GM12878 (cell line): ENCODE measurements around the genes LOXL1, ISLR2, STRA6 and CLK3.

DNA sequence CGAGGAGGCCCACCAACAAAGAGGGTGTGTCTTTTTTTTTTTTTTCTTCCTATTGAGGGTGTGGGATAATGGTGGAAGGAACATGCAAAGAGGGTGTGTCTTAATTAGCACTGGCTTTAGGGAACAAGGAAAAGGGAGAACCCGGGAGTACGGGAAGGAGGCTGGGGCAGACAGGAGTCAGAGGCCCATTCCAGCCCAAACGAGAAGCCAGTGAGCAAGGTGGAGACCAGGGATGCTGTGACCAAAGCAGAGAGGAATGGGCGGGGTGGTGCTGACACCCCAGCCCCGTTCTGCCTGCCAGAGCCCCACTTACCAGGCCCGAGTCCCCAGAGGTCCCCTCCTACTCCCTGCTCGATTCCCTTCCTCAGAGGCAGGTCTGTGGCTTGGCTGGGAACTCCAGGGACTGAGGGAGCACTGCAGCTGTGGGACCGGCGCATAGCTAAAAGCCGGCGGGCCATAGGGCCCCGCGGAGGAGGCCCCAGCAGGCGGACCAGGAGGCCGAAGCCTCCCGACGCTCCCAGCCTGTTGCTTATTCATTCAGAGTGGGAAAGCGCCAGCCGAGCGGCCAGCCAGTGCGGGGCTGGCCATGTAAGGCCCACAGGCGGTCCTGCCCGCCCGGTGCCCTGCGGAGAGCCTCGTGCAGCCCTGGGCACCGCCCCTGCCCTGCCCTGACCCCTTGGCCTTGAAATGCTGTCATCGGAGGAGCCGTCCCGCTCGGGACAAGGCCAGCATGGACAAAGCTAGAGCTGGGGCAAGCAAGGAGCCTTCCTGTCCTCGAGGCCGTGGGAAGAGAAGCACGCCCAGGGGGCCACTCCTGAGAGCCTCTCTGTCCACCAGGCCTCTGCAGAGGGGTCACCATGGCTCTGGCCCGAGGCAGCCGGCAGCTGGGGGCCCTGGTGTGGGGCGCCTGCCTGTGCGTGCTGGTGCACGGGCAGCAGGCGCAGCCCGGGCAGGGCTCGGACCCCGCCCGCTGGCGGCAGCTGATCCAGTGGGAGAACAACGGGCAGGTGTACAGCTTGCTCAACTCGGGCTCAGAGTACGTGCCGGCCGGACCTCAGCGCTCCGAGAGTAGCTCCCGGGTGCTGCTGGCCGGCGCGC, at the start of gene LOXL1:
LOXL1 (plus strand) TSS at position 536 of the 1,098 bp plus-strand sequence.
- RAMPAGE, long total RNA = no peak
- RRBS, 2 experiments = 8 to 56% methylated on average over 9 to 16 of the region's 57 CpGs
CAGE:
- cytosol, long polyA minus RNA = no peak
- cytosol, long polyA plus RNA = no peak
- long polyA plus RNA = no peak
- nucleolus, long total RNA = no peak
- nucleus, long polyA plus RNA = no peak
- nucleus, long total RNA = no peak

DNA sequence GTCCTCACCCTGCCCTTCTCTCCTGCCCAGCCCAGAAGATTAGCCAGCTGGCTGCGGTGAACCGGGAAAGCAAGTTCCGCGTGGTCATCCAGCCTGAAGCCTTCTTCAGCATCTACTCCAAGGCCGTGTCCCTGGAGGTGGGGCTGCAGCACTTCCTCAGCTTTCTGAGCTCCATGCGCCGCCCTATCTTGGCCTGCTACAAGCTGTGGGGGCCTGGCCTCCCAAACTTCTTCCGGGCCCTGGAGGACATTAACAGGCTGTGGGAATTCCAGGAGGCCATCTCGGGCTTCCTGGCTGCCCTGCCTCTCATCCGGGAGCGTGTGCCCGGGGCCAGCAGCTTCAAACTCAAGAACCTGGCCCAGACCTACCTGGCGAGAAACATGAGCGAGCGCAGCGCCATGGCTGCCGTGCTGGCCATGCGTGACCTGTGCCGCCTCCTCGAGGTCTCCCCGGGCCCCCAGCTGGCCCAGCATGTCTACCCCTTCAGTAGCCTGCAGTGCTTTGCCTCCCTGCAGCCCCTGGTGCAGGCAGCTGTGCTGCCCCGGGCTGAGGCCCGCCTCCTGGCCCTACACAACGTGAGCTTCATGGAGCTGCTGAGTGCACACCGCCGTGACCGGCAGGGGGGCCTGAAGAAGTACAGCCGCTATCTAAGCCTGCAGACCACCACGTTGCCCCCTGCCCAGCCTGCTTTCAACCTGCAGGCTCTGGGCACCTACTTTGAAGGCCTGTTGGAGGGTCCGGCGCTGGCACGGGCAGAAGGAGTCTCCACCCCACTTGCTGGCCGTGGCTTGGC, 38.0 kb downstream of the GOLGA6A start:
- RAMPAGE, long total RNA = no peak
- RRBS, 2 experiments = 64 to 70% methylated on average over 7 to 10 of the region's 33 CpGs
CAGE:
- cytosol, long polyA minus RNA = no peak
- cytosol, long polyA plus RNA = no peak
- long polyA plus RNA = no peak
- nucleolus, long total RNA = no peak
- nucleus, long polyA plus RNA = no peak
- nucleus, long total RNA = no peak

DNA sequence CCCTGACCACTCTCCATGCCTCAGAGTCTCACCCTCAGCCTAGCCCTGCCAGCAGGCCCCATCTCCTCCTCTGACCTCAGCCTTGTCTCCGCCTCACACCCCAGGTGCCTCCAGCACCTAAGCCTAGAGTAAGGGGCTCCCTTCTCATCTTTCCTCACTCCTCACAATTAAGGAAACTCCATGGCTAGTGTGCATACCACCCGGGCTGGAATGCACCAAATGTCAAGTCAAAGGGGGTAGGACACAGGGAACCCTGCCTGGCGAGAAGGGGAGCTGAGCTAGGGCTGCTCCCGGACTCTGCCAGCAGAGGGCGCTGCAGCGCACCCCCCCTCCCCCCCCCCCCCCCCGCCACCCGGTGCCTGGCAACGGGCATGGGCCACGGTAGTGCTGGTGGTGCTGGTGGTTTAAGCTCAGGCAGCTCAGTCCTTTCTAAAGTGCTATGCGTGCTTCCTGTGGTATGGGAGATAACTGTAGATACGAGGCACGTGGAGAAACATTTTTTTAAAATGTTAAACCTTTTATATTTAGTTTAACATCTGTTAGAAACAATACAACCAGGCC, 34.0 kb downstream of the GOLGA6A start:
- RAMPAGE, long total RNA = no peak
- RRBS, 2 experiments = 3 to 6% methylated on average over 5 of the region's 13 CpGs
CAGE:
- cytosol, long polyA minus RNA = no peak
- cytosol, long polyA plus RNA = no peak
- long polyA plus RNA = no peak
- nucleolus, long total RNA = no peak
- nucleus, long polyA plus RNA = no peak
- nucleus, long total RNA = no peak

DNA sequence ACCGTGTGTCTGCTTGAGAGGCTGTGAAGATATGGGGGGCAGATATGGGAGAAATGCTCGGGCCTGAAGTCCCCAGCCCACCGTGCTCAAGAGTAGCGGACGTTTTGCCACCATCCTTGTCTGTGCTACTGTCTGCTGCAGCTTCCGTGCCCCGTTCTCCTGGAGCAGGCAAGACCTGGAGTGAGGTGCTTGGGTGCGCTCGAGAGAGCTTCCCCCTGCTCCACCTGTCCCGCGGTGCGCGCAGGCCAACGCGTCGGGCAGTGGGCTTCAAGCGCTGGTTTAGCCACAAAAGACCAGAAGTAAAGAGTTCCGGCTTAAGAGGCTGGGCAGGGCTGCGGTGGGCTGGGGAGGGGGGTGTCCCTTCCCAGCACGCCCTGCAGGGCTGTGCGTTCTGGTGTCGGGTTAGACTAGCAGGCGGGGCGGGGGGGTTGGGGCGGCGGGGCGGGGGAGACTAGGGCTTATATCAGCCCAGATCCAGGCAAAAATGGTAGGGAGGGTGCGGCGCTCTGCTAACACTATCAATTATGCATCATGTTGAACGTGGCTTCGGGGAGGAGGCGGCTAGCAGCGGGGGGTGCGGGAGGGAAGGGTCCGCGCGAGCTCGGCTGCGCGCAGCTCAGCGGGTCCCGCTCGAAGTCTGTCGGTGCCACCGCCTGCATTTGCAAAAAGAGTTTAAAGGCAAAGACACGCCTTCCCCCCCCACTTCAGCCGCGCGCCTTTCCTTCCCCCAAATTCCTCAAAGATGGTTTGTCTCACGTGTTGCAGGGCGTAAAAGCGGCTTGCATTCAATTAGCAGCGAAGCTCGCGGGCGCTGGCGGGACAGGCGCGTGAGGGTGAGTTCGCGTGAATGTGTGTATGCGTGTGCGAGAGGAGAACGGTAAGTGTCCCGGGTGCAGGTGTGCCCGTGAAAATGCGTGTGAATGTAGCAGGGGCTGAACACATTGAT, at the start of gene ISLR2:
ISLR2 (plus strand) TSS at position 798 of the 946 bp plus-strand sequence.
- RAMPAGE, long total RNA = no peak
- RRBS, 2 experiments = no CpG with 5 or more reads among the region's 67 CpGs
CAGE:
- cytosol, long polyA minus RNA = no peak
- cytosol, long polyA plus RNA = no peak
- long polyA plus RNA = no peak
- nucleolus, long total RNA = no peak
- nucleus, long polyA plus RNA = no peak
- nucleus, long total RNA = no peak

- RAMPAGE, long total RNA = start-site peak on the minus strand at chr15:74202720-74202865, 26 and 28 reads in 2 replicates; start-site peak on the plus strand at chr15:74203011-74203029, 34 and 45 reads in 2 replicates
- RRBS, 2 experiments = no CpG with 5 or more reads among the region's 34 CpGs
CAGE:
- cytosol, long polyA minus RNA = no peak
- cytosol, long polyA plus RNA = start-site peak on the minus strand at chr15:74202421-74203353, 11 and 13 reads in 2 replicates
- long polyA plus RNA = start-site peak on the minus strand at chr15:74202757-74202826, 7 and 7 reads in 2 replicates
- nucleolus, long total RNA = no peak
- nucleus, long polyA plus RNA = no peak
- nucleus, long total RNA = no peak
Measured at GRCh38 chr15:74202114-74203526, at the start of gene STRA6. Gene STRA6 (minus strand): TSS chr15:74202787.

GRCh38 chr15:74245293-74246055, 9.3 kb downstream of the CCDC33 start:
- RAMPAGE, long total RNA = no peak
- RRBS, 2 experiments = 9 to 52% methylated on average over 16 of the region's 38 CpGs
CAGE:
- cytosol, long polyA minus RNA = no peak
- cytosol, long polyA plus RNA = no peak
- long polyA plus RNA = no peak
- nucleolus, long total RNA = no peak
- nucleus, long polyA plus RNA = no peak
- nucleus, long total RNA = no peak

DNA sequence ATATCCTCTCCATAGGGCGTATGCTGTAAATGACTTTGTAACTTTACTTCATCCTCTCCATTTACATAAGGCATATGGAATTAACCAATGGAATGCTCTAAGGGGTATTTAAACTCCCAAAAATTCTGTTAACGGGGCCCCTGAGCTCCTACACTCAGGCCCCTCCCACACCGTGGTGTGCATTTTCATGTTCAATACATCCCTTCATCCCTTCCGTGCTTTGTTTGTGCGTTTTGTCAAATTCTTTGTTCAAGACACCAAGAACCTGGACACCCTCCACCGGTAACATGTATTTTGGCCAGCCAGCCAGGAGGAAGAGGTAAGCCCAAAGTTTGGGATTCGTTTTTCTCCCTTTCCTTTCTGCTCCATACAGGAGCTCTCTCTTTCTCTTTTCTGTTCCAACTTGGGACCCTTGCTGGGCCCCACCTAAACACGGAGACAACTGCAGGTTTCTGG, 16.8 kb downstream of the CYP11A1 start:
- RAMPAGE, long total RNA = no peak
- RRBS, 2 experiments = no CpG with 5 or more reads among the region's 8 CpGs
CAGE:
- cytosol, long polyA minus RNA = no peak
- cytosol, long polyA plus RNA = no peak
- long polyA plus RNA = no peak
- nucleolus, long total RNA = no peak
- nucleus, long polyA plus RNA = no peak
- nucleus, long total RNA = no peak

DNA sequence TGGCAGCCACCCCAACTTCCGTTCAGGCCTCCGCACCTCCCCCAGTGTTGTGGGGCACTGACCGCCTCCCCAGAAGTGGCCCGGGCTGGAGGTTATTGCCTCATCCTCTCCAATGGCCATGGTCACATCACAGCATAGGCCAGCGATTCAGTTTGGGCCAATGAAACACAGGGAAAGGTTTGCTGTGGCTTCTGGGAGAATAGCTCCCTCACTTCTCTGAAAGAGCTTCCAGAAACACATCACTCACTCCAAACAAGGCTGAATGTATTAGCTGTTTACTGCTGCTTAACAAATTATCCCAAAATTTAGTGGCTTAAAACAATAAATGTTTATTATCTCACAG, 2.0 kb upstream of the CYP11A1 start:
- RAMPAGE, long total RNA = no peak
- RRBS, 2 experiments = no CpG with 5 or more reads among the region's 5 CpGs
CAGE:
- cytosol, long polyA minus RNA = no peak
- cytosol, long polyA plus RNA = no peak
- long polyA plus RNA = no peak
- nucleolus, long total RNA = no peak
- nucleus, long polyA plus RNA = no peak
- nucleus, long total RNA = no peak

DNA sequence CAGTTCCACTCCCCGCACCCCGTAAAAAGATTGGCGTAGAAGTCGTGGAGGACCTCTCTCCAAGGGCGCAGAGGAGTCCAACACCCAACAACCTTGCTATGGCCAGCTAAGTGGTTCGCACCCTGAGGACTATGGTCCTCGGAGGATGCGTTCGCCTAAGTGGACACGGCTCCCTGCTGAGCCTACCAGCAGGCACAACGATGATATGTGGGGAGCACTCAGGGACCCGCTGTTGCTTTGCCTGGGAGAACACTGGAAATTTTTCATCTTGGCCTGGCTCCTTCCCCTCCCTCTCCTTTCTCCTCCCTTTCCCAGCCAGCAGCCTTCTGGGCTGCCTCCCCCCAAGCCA, 423 bp upstream of the SEMA7A start:
- RAMPAGE, long total RNA = no peak
- RRBS, 2 experiments = no CpG with 5 or more reads among the region's 12 CpGs
CAGE:
- cytosol, long polyA minus RNA = no peak
- cytosol, long polyA plus RNA = no peak
- long polyA plus RNA = no peak
- nucleolus, long total RNA = no peak
- nucleus, long polyA plus RNA = no peak
- nucleus, long total RNA = no peak

DNA sequence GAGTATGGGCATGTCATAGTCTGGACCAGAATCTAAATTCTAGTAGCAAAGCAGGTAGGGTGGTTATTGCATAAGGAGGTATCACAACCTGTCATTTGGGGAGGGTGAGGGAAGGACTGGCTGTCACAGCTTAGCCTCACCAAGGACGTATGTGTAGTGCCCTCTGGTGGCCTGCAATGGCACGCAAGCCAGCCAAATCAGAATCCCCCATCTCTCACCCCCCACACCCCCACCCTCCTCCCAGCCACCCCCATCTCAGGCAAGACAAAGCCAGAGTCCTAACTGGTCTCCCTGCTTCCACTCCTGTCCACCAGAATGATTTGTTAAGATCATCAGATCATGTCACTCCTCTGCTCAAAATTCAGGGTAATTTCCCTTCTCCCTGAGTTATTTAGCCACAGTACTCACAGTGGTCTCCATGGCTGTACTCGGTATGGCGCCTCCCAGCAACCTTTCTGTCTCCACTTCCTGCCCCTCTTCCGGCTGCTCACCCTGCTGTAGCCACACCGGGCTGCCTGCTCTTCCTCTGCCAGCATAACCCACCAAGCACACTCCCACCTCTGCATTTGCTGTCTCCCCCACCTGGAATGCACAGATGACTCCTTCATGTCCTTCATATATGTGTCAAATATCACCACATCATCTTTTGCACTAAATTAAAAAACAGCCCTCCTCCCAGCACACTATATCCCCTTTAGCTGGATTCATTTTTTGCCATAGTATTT, 29.0 kb upstream of the UBL7 start:
- RAMPAGE, long total RNA = start-site peak on the minus strand centred at position 444 of the sequence, 40 bp wide, 12 and 17 reads in 2 replicates
- RRBS, 2 experiments = no CpG with 5 or more reads among the region's 6 CpGs
CAGE:
- cytosol, long polyA minus RNA = no peak
- cytosol, long polyA plus RNA = start-site peak on the minus strand centred at position 453 of the sequence, 37 bp wide, 60 and 43 reads in 2 replicates
- long polyA plus RNA = start-site peak on the minus strand centred at position 462 of the sequence, 20 bp wide, 27 and 41 reads in 2 replicates
- nucleolus, long total RNA = no peak
- nucleus, long polyA plus RNA = no peak
- nucleus, long total RNA = no peak

- RAMPAGE, long total RNA = no peak
- RRBS, 2 experiments = no CpG with 5 or more reads among the region's 3 CpGs
CAGE:
- cytosol, long polyA minus RNA = no peak
- cytosol, long polyA plus RNA = no peak
- long polyA plus RNA = no peak
- nucleolus, long total RNA = no peak
- nucleus, long polyA plus RNA = no peak
- nucleus, long total RNA = no peak
Measured at GRCh38 chr15:74512016-74512501, 29.0 kb upstream of the ARID3B start.

DNA sequence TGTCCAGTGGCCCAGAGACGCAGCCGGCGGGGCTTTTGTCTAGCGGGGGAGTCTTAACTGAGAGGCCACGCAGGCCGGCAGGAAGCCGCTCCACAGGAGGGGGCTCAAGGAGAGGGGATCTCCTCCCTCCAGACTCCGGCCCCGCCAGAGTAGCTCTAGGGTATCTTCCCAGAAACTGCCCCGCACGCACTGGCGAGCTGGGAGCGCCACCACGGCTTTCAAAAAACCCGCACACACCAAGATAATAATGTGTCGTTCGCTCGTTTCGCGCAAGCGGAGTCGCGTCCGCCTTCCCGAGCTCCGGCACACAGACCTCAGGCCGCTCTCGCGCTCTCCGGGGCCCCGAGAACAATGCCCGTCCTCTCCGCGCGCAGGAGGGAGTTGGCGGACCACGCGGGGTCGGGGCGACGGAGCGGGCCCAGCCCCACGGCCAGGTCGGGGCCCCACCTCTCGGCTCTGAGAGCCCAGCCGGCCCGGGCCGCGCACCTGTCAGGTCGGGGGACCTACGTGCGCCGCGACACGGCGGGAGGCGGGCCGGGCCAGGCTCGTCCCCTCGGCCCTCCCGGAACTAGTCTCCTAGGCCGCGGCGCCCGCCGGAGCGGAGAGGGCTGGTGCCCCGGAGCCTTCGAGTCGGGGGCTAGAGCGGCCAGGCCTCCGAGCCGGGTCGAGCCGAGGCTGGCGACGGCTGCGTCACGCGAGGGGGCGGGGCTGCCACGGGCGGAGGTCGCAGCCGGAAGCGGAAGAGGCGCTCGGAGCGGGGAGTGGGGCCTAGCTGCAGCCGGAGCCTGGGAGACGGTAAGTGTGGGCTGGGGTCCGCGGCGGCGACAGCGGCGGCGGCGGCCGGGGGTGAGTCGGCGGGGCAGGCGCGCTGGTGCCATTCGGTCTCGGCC, at the start of gene CLK3:
CLK3 (plus strand) TSS at position 733 of the 890 bp plus-strand sequence.
- RAMPAGE, long total RNA = start-site peak on the plus strand centred at position 760 of the sequence, 43 bp wide, 233 and 489 reads in 2 replicates
- RRBS, 2 experiments = 1% methylated on average over 52 of the region's 106 CpGs
CAGE:
- cytosol, long polyA minus RNA = start-site peak on the plus strand centred at position 761 of the sequence, 13 bp wide, 38 reads
- cytosol, long polyA plus RNA = start-site peak on the plus strand centred at position 755 of the sequence, 53 bp wide, 573 and 441 reads in 2 replicates
- long polyA plus RNA = start-site peak on the plus strand centred at position 754 of the sequence, 55 bp wide, 269 and 485 reads in 2 replicates
- nucleolus, long total RNA = no peak
- nucleus, long polyA plus RNA = start-site peak on the plus strand centred at position 754 of the sequence, 55 bp wide, 320 and 589 reads in 2 replicates
- nucleus, long total RNA = no peak

- RAMPAGE, long total RNA = no peak
- RRBS, 2 experiments = no CpG with 5 or more reads among the region's 34 CpGs
CAGE:
- cytosol, long polyA minus RNA = no peak
- cytosol, long polyA plus RNA = no peak
- long polyA plus RNA = no peak
- nucleolus, long total RNA = no peak
- nucleus, long polyA plus RNA = no peak
- nucleus, long total RNA = no peak
Measured at GRCh38 chr15:74621532-74622268, 6.1 kb downstream of the CLK3 start.

- RAMPAGE, long total RNA = no peak
- RRBS, 2 experiments = no CpG with 5 or more reads among the region's 13 CpGs
CAGE:
- cytosol, long polyA minus RNA = no peak
- cytosol, long polyA plus RNA = no peak
- long polyA plus RNA = no peak
- nucleolus, long total RNA = no peak
- nucleus, long polyA plus RNA = no peak
- nucleus, long total RNA = no peak
Measured at GRCh38 chr15:74776870-74778050, 4.6 kb upstream of the CSK start.

DNA sequence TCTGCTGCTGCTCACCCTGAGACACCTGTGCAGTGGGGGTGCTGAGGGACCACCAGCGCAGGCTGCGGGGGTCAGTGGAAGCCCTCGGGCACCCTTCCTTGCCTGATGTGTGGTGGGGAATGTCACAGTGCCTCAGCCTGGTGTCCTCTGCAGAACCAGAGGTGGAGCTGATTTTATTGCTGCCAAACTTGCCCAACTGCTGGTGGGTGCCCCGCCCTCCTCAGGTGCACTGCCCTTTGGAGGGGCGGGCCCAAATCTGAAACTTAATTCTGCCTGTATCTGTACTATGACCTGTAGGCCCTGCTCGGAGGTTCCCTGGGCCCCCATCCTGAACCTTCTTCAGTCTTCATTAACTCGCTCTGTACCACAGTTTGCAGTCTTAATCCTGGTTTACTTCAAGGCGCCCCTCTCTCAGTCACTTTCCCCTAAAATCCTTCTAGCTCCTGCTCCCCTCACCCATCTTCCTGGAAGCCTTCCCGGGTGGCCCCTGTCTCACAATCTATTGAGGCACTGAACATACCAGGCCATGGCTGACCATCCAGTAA, 7.5 kb downstream of the CSK start:
- RAMPAGE, long total RNA = start-site peak on the minus strand centred at position 156 of the sequence, 15 bp wide, 10 and 6 reads in 2 replicates
- RRBS, 2 experiments = 2 to 3% methylated on average over 1 of the region's 9 CpGs
CAGE:
- cytosol, long polyA minus RNA = no peak
- cytosol, long polyA plus RNA = no peak
- long polyA plus RNA = no peak
- nucleolus, long total RNA = start-site peak on the minus strand centred at position 182 of the sequence, 69 bp wide, 73 reads
- nucleus, long polyA plus RNA = no peak
- nucleus, long total RNA = no peak

- RAMPAGE, long total RNA = no peak
- RRBS, 2 experiments = no CpG with 5 or more reads among the region's 16 CpGs
CAGE:
- cytosol, long polyA minus RNA = no peak
- cytosol, long polyA plus RNA = no peak
- long polyA plus RNA = no peak
- nucleolus, long total RNA = start-site peak on the minus strand at chr15:74790111-74790171, 29 reads
- nucleus, long polyA plus RNA = no peak
- nucleus, long total RNA = no peak
Measured at GRCh38 chr15:74789921-74790992, 8.4 kb downstream of the CSK start.

DNA sequence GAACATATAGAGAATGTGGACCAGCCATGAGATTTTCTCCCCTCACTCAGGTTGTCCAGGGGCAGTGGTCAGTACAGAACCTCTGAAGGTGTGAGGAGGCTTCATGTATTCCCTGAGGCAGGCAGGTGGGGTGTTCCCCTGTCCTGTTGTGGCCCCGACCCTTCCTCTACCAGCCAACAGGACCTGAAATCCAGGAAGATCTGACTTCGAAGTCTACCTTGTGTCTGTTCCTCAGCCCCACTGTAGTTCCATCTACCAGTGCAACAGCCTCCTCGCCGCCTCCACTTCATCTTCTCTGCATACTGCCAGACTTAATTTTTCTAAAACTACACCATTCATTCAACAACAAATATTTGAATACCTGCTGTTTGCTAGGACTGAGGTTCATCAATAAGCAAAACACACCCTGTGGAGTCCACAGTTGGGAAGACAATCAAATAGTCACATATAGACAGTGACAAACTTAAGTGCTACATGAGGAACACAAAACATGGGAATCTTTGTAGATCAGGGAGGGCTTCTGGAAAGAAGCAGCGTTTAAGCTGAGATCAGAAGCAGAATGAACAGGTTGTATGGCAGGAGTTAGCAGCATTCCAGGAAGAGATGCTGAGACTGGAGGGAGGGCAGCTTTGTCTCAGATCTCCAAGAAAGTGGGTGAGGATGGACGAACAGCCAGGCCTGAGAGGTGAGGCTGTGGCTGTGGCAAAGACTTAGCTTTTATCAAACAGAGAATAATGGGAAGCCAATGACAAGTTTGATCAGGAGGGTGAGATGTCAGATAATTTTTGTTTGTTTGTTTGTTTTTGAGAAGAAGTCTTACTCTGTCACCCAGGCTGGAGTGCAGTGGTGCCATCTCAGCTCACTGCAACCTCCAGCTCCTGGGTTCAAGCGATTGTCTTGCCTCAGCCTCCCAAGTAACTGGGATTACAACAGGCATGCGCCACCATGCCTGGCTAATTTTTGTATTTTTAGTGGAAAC, 8.5 kb upstream of the LMAN1L start:
- RAMPAGE, long total RNA = no peak
- RRBS, 2 experiments = no CpG with 5 or more reads among the region's 8 CpGs
CAGE:
- cytosol, long polyA minus RNA = no peak
- cytosol, long polyA plus RNA = no peak
- long polyA plus RNA = no peak
- nucleolus, long total RNA = no peak
- nucleus, long polyA plus RNA = no peak
- nucleus, long total RNA = no peak

DNA sequence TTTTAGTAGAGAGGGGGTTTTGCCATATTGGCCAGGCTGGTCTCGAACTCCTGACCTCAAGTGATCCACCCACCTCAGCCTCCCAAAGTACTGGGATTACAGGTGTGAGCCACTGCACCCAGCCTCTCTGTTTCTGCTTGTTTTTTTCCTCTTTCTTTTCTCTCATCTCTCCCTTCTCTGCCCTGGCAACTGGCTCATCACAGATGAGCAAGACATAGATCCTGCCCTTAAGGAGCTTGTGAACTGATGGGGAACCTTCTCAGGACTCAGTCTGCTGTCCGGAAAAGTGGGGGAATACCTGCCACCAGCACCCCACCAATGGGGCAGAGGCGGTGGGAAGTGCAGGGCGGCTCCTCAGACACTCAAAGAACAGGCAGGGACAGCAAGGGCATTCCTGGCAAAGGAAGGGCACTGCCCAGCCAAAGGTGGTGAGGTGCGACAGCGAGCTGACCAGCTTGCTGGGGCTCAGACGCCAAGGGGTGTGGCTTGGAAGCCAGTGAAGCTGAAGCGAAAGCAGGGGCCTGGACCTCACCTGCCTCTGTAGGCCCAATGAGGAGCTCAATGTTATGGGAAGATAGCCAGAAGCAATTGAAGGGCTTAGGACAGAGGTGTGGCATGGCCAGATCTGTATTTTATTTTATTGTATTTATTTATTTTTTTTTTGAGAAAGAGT, 4.7 kb upstream of the LMAN1L start:
- RAMPAGE, long total RNA = no peak
- RRBS, 2 experiments = no CpG with 5 or more reads among the region's 8 CpGs
CAGE:
- cytosol, long polyA minus RNA = no peak
- cytosol, long polyA plus RNA = no peak
- long polyA plus RNA = no peak
- nucleolus, long total RNA = no peak
- nucleus, long polyA plus RNA = no peak
- nucleus, long total RNA = no peak